Osteoblast (primary cell): ENCODE data around the genes EXOC4 and STMP1.

GRCh38 chr7:132771231-132771884 is 195.1 kb upstream of the PLXNA4 start:
- CAGE, long polyA plus RNA, result no peak
- RRBS, result no CpG with 5 or more reads among the region's 8 CpGs

DNA sequence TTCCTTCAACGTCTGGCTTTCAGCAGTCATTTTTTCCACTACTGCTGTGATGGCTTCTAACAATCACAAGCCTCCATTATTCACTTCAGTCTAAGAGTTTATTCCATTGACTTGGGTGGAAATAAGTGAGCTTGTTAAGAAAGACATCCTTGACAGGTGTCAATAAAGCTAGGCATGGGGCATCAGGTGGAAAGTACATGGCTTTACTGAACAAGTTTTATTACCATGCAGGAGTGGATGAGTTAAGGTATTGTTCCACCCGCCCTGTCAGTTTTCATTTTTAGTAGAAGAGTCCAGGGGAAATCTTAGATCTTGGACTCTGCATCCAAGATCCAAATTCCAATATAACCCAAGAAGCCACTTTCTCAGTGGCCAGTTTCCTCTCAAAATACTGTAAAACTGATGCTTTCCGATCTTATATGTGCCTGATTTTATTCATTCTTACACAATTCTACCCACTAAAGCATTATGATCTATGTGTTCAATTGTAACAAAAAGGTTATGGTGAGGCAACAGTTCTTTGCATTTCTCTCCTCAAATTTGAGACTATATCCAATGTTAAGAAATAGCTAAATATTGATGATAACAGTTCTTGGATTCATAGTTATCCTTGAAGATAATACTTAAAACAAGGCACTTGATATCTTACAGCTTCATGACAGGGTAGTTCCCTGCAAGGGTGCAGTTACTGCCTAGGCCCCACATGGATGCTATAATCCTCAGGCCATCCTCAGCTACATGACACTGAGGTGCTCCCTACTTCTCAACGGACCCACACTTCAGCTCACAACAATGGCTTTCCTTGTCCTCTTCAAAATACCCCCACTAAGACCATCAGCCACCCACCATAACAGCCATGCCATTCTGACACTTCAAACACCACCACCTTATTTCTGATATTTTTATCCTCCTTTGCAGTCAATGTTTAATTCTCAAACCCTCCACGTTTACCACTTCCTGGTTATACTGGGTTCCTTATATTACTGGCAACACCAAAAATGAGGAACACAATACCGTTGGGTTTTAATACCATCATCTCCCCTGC is 140.9 kb downstream of the CHCHD3 start:
- CAGE, long polyA plus RNA, result no peak
- RRBS, result no CpG with 5 or more reads among the region's 6 CpGs

DNA sequence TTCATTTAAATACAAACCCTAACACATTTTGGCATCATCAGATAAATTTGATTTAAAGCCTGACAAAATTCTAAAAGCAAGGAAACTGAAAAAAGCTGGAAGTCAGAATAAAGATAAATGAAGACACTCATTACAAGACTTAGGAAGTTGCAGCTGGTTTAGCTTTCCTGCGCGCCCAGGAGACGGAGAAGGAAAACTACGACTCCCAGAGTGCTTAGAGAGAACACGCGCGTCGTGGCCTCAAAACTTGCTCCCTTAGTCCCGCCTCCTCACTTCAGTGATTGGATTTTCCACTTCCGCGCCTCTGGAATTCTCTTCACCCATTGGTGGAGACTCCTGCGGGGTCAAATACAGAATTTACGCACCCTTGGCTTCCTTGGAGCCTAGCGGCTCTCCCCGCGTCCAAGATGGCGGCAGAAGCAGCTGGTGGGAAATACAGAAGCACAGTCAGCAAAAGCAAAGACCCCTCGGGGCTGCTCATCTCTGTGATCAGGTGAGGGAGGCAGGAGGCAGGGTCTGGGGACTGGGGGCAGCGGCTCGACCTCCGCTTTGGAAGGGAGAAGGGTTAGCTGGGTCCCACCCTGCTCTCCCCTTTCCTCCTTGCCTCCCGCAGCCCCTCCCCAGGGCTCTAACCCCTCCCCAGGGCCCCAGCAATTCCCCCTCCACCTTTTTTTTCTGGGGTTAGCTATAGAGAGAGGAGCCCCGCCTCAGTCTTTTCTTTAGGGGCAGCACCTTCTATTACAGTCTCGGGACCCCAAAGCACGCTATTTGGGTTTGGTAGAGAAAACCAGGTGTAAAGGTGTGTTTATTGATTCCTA is at the start of gene EXOC4:
Gene EXOC4 (plus strand): TSS at position 384 of the 818 bp plus-strand sequence.
- CAGE, long polyA plus RNA, result no peak
- RRBS, result no CpG with 5 or more reads among the region's 25 CpGs

GRCh38 chr7:133504585-133505287 is 251.9 kb downstream of the EXOC4 start:
- CAGE, long polyA plus RNA, result no peak
- RRBS, result no CpG with 5 or more reads among the region's 6 CpGs

DNA sequence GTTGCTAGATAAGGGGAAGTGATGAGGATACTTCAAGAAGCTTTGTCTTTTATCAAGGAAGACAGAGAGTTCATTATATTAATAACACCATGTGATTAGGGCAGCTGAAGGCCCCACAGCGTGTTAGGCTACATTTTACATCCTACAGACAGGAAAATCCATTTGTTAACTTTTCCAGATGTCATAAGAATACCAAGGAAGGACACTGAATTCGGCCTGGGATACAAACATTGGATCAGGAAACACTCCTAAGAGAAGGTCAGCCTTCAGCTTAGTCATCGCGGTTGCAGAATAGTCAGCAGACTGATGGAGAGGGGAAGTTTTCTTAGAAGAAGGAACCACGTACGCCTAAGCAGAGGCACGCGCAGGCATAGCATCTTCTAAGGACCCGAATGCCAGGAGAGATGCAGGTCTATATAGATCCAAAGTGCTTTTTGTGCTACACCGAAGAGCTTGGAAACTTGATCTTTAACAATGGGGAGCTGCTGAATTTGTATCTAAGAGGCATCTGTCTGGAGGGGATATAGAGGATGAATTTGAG is 85.7 kb downstream of the LRGUK start:
- CAGE, long polyA plus RNA, result no peak
- RRBS, result no CpG with 5 or more reads among the region's 10 CpGs

- CAGE, long polyA plus RNA, result no peak
- RRBS, result no CpG with 5 or more reads among the region's 4 CpGs
These were observed 5.3 kb downstream of the AKR1B15 start for GRCh38 chr7:134554195-134554595.

DNA sequence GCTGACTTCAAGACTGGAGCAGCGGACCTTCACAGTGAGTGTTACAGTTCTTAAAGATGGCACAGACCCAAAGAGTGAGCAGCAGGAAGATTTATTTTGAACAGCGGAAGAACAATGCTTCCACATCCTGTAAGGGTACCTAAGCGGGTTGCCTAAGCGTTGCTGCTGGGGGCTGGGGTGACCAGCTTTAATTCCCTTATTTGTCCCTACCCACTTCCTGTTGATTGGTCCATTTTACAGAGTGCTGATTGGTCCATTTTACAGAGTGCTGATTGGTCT is 13.2 kb downstream of the AKR1B15 start:
- CAGE, long polyA plus RNA, result no peak
- RRBS, result no CpG with 5 or more reads among the region's 4 CpGs

DNA sequence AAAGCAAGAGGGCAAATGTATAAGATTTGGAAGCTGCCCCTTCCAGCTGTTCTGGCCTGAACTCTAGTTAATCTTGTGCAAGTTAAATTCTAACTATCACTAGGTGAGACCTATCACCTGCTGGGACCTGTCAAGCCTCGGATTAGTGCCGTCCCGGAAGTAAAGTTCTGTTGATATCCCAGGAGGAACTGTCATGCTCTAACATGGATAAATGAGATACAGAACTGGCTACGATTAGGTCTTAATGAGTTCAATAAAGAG is 1.2 kb upstream of the BPGM start:
- CAGE, long polyA plus RNA, result no peak
- RRBS, result no CpG with 5 or more reads among the region's 4 CpGs

- CAGE, long polyA plus RNA, result no peak
- RRBS, result no CpG with 5 or more reads among the region's 6 CpGs
These were observed 55.5 kb upstream of the CALD1 start for GRCh38 chr7:134723879-134724429.

DNA sequence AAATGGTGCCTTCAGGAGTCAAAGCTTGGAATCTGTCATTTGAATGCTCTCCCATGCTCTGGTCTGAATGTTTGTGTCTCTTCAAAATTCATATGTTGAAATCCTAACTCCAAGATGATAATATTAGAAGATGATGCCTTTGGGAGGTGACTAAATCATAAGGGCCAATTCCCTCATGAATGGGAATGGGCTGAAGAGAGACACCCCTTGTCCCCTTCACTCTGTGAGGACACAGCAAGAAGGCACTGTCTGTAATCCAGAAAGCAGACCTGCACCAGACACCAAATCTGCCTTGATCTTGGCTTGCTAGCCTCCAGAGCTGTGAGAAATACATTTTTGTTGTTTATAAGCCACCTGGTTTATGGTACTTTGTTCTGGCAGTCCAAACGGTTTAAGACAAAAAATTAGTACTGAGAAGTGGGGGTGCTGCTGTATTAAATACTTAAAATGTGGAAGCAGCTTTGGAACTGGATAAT is 33.3 kb upstream of the CALD1 start:
- CAGE, long polyA plus RNA, result no peak
- RRBS, result no CpG with 5 or more reads among the region's 1 CpG

- CAGE, long polyA plus RNA, result no peak
- RRBS, result no CpG with 5 or more reads among the region's 18 CpGs
These were observed 12.5 kb upstream of the CALD1 start for GRCh38 chr7:134766577-134767639.

GRCh38 chr7:134782547-134782817 is 3.0 kb downstream of the CALD1 start:
- CAGE, long polyA plus RNA, result no peak
- RRBS, result no CpG with 5 or more reads among the region's 4 CpGs

DNA sequence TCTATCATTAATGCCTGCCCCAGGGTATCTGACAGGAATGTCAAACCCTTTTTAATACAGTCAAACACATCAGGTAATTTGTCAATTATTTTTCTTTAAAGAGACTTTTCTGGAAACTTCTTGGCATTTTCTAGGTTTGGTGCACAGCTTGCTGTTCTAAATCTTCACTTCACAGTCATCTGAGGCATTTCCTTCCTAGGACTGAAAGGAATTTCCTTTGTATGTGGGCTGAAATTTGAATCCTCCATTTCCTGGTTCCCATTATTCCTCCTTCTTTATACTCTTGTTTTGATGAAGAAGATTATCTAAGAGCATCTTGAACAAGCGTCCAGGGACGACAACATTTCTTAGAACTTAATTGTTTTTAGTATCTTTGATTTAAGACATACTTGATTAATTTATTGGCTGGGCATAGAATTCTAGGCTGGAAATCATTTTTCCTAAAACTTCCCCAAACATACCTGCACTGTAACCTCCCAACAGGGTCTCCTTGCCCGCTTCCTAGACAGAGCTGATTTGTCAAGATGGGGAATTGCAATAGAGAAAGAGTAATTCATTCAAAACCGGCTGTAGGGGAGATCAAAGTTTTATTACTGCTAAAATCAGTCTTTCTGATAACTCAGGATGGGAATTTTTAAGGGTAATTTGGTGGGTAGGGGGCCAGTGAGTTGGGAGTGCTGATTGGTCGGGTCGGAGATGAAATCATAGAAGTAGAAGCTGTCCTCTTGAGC is 25.1 kb downstream of the CALD1 start:
- CAGE, long polyA plus RNA, result no peak
- RRBS, result no CpG with 5 or more reads among the region's 6 CpGs

DNA sequence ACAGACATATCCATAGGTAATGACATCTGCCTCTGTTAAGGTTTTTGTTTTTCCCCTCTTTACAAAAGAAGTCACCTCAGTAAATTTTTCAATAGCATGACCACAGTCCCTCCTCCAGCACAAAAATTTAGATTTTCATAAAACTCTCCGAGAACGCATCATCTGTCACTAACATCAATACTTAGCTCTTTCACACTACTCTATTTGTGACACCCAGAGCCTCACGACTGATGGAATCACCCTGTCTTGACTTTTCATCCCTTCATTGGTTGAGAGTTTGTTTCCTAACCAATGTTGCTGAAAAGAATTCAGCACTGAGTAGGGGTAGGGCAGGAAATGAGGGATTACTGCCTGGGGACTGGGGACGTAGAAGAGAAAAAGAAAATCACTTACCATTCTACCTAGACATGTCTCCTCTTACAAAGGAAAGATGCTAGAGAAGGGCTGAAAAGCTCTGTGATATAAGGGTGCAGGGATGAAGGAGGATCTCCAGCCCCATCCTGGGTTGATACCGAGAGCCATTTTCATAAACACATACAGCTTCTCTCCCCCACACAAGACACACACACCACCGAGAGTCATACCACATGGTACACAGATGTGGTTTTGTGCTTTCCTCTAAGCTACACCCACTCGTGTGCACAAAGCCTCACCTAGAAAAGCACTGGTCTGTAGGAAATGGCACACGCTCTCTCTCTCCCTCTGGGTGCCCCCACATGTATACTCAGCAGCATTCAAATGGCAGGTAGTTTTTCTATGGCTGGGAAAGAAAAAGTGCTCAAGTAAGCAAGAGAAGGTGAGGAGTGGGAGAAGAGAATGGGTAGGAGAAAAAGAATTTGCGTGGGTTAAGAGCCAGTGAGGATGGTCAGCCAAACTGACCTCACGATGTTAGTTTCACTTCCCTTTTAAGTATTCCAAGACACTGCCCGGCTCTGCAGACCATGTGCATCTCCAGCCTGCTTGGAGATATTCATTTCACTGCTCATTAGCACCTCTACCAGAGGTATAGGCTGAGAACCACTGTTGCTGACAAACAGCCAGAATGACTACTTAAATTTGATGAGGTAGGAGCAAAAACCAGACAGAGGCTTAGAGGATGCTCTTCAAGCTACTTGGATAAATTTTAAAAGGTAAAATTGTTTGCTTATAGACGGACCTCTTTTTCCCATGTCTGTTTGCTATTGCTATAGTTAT is 85.8 kb downstream of the CALD1 start:
- CAGE, long polyA plus RNA, result no peak
- RRBS, result no CpG with 5 or more reads among the region's 12 CpGs

DNA sequence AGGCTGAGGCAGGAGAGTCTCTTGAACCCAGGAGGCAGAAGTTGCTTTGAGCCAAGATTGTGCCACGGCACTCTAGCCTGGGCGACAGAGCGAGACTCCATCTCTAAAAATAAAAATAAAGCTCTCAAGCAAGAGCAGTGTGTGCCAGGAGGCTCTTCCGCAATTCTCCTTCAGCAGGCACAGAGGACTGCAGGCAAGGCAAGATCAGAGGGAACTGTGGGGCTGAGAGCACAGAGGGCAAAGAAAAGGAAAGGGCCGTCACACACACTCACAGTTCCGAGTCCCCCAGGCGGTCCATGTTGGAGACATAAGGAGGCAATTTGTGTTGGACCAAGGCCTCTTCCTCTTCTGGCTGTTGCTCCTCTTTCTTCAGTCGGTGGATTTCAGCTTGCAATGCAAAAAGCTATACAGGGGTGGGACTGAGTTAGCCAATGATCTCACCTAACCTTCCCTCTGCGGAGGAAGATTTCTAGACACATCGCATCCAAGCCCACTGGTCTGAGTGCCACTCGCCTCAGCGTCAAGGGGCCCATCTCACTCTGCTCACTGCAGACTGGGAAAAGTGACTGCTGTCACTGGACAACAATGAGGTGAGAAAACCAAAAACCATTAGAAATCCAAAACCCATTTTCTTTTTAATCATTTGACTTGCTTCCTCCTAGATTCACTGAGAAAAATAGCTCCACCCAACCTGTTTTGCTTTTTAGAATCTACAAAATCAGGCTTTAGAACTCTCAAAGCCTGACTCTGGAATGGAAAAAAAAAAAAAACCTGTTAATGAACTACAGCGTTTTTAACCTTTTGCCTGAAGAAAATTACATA is 5.5 kb downstream of the WDR91 start:
- CAGE, long polyA plus RNA, result no peak
- RRBS, result no CpG with 5 or more reads among the region's 13 CpGs

DNA sequence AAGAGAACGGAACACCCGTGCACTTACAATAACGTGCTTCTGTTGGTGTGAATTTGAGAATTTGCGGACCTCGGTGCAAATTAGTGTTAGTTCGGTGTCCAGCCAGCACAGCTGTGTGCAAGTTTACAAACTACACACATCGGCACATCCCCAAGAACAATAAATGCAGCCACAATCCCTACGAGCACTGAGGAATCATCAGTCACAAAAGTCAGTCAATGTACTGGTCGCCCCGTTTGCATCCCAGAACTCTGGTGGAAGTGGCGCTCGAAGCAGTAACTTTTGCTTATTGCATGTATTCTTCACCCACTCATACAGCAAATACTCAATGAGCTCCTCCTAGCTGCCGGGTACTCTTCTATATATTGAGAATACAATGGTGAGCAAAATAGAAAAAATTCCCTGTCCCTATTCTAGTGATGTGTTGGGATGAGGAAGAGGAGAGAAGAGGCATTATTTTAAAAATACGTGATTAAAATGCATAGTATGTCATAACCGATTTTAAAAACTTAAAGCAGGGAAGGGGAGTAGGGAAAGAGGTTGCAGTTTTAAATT is 919 bp upstream of the CNOT4 start:
- CAGE, long polyA plus RNA, result no peak
- RRBS, result no CpG with 5 or more reads among the region's 15 CpGs

DNA sequence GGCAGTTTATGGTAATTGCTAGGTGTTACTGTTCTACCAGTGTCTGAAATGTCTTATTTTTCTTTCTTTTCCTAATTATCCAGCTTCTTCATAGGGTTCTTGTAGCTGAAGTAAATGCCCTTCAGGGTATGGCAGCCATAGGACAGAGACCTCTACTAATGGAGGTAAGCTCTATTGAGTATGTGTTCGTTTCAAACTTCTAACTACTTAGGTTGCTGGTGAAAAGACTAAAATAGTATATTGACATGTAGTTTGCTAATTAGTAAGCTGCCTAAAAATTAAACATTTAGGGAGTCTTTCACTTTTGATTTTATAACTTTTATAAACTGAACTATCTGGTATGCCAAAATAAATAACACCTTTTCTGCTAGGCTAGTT is 44.8 kb upstream of the STMP1 start:
- CAGE, long polyA plus RNA, result no peak
- RRBS, result no CpG with 5 or more reads among the region's 1 CpG

DNA sequence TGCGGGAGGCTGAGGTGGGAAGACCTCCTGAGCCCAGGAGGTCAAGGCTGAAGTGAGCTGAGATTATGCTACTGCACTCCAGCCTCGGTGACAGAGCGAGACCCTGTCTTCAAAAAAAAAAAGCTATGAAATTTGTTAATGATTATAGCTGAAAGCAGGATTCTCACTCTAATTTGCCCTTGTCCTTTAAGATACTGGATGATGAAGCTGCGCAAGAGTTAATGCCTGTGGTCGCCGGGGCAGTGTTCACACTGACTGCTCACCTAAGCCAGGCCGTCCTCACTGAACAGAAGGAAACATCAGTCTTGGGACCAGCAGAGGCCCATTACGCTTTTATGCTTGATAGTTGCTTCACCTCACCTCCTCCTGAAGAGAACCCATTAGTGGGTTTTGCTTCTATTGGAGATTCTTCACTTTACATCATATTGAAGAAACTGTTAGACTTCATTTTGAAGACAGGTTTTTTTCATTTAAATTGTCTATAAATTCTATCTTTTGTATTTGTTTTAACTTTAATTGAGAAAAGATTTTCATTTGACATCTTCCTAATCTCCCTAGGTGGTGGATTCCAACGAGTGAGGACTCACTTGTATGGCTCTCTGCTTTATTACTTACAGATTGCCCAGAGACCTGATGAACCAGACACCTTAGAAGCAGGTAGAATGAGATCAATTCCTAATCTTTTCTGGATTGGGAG is 42.9 kb upstream of the STMP1 start:
- CAGE, long polyA plus RNA, result no peak
- RRBS, result no CpG with 5 or more reads among the region's 9 CpGs

DNA sequence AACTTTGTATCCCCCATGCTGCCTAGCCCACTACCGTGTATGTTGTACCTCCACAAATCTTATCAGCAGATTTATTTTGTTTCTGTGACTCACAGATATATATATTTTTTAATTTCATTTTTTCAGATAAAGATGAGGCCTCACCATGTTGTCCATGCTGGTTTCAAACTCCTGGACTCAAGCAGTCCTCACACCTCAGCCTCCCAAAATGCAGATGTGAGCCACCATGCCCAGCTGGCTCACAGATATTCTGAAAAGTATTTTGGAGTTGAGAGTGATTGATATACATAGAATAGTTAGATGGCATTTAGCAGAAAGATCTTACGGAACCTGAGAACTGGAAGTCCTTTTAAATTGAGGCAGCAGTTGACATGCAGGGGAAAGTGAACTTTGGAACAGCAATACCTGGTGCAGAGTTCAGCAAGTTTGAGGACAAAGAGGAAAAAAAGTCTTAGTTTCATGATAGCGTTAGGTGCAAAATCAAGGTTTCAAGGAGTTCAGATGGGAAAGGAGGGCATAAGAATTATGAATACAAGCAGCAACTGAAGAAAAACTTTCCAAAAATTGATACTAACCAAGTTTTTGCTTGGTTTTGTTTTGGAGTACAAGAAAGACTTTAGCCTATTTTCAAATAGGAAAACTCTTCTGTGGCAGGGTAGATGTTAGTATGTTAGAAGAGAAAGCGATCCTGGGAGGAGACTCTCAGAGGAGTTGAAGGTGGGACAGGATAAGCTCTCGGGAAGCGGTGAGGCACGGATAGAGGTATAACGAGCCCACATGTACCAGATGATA is 28.1 kb upstream of the STMP1 start:
- CAGE, long polyA plus RNA, result no peak
- RRBS, result no CpG with 5 or more reads among the region's 8 CpGs

DNA sequence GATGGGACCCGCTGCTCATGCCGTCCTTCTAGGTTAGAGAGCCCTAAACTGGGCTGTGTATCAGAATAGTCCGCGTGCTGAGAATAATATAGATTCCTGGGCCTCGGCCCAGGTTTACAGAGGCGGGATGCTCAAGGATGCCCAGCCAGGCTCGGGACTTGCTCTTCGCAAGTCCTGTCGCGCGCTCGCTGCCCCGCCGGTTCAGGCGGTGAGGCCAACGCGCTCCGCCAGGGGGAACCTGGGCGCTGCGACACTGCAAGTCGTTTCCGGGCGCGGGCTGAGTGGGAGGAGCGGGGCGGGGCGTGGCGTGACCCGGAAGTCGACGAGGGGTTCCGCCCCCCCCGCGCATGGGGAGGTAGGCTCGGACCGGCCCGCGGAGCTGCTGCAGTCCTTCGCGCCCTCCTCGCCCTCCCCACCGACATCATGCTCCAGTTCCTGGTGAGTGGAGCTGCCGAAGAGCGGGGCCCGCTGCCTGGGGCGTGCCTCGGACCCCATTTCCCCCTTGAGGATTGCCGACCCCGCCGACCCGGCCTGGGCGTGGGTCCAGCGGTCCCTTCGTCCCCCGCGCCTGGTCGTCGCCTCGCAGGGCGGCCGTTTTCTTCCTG is at the start of gene STMP1:
Gene STMP1 (plus strand): TSS at position 358 of the 605 bp plus-strand sequence.
- CAGE, long polyA plus RNA, result no peak
- RRBS, result 1% methylated on average over 23 of the region's 61 CpGs